ENCODE measurements around a stretch of chr20.

DNA sequence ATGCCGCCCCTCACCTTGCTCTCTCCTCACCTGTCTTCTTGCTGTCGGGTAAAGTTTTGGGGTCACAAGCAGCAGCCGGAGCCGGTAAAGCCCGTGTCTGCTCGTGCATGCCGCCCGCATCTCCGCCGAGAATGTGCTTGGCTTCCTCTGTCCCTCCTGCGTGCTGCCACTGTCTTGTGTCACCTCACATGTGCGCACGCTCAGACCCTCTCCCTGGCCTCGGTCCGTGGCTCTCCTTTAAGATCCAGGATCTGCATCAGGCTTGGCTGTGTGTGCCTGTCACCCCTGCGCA is 9.2 kb upstream of the COL20A1 start:
CAGE:
- cytosol, long polyA minus RNA, result no peak
- cytosol, long polyA plus RNA, result no peak
- long polyA plus RNA, result no peak
- nucleus, long polyA minus RNA, result no peak
- nucleus, long polyA plus RNA, result no peak

GRCh38 chr20:63284503-63285012 is 8.4 kb upstream of the COL20A1 start:
CAGE:
- cytosol, long polyA minus RNA, result no peak
- cytosol, long polyA plus RNA, result no peak
- long polyA plus RNA, result no peak
- nucleus, long polyA minus RNA, result no peak
- nucleus, long polyA plus RNA, result no peak

GRCh38 chr20:63448101-63448635 is 24.3 kb downstream of the KCNQ2 start:
CAGE:
- cytosol, long polyA minus RNA, result no peak
- cytosol, long polyA plus RNA, result no peak
- long polyA plus RNA, result no peak
- nucleus, long polyA minus RNA, result no peak
- nucleus, long polyA plus RNA, result no peak

DNA sequence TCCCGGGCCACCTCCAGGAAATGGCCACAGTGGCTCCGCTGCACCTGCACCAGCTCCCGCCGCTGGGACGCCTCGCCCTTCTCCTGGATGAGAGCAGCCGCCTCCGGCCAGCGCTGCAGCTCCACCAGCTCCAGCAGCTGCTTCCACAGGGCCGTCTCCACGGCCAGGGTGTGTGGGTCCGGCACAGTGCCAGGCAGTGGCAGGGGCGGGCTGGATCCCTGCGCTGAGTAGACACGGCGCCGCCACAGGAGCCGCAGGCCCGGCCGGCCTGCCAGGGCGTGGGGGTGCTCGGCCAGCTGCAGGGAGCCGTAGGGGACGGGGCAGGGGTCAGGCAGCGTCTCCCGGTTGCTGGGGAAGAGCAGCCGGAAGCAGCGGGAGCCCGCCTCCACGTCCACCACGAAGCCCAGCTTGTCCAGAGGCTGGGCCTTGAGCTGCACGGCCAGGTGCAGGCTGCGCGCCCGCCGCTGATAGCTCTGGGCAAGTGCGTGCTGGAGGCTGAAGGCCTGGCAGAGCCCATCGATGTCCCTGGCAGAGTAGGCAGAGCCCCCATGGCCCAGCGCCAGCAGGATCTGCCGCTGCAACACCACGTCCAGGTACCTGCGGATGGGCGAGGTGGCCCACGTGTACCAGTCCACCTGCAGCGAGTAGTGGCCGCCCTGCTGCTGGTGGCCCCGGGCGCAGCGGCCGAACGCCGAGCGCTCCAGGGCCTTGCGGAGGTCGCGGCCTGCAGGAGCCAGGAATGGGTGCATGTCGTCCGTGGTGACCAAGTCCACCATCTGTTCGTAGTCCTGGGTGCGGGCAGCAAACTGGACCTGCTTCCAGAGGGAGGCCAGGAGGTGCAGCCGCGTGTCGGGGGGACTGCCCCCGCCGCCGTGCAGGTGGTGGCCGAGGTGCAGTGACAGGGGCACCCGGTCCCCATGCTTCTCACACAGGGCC is 9.5 kb downstream of the FNDC11 start:
CAGE:
- cytosol, long polyA minus RNA, result no peak
- cytosol, long polyA plus RNA, result no peak
- long polyA plus RNA, result no peak
- nucleus, long polyA minus RNA, result no peak
- nucleus, long polyA plus RNA, result no peak

DNA sequence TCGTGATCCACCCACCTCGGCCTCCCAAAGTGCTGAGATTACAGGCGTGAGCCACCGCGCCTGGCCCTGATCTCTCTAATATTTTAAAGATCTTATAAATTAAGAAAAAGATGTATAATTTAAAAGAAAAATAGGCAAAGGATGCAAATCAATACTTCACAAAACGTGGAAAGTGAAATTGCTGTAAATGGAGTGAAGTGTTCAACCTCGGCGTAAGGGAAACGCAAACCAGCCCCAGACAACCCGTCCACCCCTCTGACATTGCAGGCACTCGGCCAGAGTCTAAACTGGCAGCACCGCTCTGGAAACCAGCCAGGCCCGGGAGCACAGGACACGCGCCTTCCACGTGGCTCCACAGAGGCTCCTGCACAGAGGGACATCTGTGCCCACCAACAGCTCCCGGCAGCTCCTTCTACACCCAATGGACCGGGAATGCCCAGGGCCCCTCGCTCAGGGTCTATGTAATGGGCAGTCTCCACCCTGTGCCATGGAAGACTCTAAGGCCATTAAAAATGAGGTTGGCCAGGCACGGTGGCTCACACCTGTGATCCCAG is 3.2 kb upstream of the HELZ2 start:
CAGE:
- cytosol, long polyA minus RNA, result no peak
- cytosol, long polyA plus RNA, result no peak
- long polyA plus RNA, result no peak
- nucleus, long polyA minus RNA, result no peak
- nucleus, long polyA plus RNA, result no peak

DNA sequence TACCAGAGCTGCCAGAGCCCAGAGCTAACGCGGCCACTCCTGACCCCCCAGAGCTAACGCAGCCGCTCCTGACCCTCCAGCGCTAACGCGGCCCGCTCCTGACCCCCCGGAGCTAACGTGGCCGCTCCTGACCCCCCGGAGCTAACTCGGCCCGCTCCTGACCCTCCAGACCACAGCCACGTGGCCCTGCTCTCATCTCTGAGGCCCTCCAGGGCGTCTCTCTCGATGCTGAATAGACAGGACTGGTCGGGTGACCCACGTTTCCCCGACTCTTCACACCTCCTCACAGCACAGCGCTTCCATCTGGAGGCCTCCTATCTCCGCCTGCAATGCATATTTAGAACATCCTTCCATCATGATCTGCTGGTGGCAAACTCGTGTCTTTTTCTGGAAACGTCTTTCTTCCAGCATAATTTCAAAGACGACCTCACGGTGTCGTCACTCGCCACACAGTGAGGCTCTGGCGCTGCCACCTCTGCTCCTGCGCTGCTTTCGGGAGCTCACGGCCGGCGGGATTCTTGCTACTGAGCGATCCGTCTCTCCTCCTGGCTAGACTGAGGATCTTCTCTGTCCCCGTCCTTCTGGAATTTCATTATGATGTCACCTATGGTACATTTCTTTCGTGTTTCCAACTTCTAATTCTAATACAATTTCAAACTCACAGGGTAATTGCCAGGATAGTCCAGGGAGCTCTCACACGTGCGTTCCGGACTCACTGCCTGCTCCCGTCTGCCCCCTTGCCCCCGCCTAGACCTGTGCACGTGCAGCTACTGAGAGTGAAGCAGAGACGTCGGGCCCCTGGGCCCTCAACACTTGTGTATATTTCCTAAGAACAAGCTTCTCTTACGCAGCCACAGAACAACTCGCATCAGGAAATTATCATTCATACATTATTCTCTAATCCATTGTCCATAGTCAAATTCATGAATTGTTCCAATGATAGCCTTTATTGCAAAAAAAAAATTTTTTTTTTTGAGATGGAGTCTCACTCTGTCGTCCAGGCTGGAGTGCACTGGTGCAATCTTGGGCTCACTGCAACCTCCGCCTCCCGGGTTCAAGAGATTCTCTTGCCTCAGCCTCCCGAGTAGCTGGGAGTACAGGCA is 25.4 kb upstream of the HELZ2 start:
CAGE:
- cytosol, long polyA minus RNA, result no peak
- cytosol, long polyA plus RNA, result no peak
- long polyA plus RNA, result no peak
- nucleus, long polyA minus RNA, result no peak
- nucleus, long polyA plus RNA, result no peak

DNA sequence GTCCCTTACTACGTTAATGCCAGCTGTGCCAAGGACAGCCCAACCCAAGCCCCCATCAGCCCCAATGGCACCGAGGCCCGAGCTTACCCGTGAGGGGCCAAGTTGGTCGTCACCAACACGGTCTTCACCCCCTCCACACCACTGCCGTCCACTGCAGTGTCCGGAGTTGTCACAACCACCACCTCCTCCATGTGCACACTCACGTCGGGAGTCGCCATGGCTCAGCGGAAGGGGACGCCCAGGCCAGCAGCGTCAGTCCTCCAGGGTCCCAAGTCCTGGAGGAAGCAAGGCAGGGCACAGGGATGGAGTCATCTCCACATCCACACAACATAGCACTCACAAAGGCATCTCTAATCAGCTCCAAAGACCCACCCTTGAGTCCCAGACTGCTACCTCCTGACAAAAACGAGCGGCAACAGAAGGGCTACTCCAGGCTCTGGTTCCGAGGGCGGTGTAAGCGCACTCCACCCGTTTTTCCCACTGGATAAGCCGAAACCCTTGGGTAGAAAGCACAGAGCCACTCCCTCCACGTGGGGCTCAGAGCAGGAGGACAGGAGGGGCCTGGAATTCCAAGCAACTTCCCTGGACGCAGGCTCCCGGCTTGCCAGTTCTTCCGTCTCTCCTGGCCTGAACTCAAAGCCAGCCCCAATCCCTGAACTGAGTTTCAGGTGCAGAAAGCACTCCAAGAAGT is 7.6 kb downstream of the GMEB2 start:
CAGE:
- cytosol, long polyA minus RNA, result no peak
- cytosol, long polyA plus RNA, result no peak
- long polyA plus RNA, result no peak
- nucleus, long polyA minus RNA, result no peak
- nucleus, long polyA plus RNA, result no peak

CAGE:
- cytosol, long polyA minus RNA, result no peak
- cytosol, long polyA plus RNA, result no peak
- long polyA plus RNA, result no peak
- nucleus, long polyA minus RNA, result no peak
- nucleus, long polyA plus RNA, result no peak
Measured at GRCh38 chr20:63627857-63629078, 1.4 kb upstream of the GMEB2 start.

CAGE:
- cytosol, long polyA minus RNA, result no peak
- cytosol, long polyA plus RNA, result no peak
- long polyA plus RNA, result no peak
- nucleus, long polyA minus RNA, result no peak
- nucleus, long polyA plus RNA, result no peak
Measured at GRCh38 chr20:63878762-63879306, 13.8 kb downstream of the TPD52L2 start.

GRCh38 chr20:63885375-63885959 is 9.5 kb upstream of the DNAJC5 start:
CAGE:
- cytosol, long polyA minus RNA, result no peak
- cytosol, long polyA plus RNA, result no peak
- long polyA plus RNA, result no peak
- nucleus, long polyA minus RNA, result no peak
- nucleus, long polyA plus RNA, result no peak

DNA sequence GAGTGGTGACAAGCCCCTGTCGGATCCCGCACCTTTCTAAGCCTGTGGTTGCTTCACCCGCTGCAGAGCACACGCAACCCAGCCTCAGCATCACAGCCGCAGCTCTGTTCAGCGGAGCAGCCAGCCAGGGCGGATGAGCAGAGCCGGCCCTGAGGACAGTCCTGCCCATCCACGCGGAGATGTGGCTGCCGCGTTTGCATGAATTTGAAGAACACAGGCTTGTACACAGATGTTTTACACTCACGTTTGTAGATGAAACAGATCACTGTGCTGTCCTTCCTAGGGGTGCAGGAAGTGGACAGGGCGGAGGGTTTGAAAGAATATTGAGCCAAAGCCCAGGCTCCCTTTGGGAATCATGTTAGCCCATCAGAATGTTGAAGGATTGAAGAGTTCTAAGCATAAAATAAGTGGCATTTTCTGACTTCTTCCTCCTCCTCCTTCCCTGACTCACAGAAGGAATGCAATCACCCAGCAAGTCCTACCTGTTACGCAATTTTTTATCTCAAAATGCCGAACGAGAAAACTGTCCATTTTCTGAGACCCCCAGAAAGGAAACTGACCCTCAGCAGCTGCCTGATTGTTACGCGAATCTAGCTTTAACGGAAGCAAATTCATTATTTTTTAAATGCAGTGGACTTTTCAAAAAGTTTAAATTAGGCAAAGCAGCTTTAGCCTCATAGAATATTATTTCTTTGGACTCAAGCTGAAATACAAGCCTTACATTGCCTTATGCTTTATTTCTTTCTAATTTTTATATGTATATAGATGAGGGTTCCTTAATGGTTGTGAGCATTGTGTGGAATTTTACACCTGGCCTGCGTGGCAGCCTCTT is 4.8 kb upstream of the DNAJC5 start:
CAGE:
- cytosol, long polyA minus RNA, result start-site peak on the minus strand centred at position 511 of the sequence, 63 bp wide, 11 reads
- cytosol, long polyA plus RNA, result no peak
- long polyA plus RNA, result no peak
- nucleus, long polyA minus RNA, result no peak
- nucleus, long polyA plus RNA, result no peak

DNA sequence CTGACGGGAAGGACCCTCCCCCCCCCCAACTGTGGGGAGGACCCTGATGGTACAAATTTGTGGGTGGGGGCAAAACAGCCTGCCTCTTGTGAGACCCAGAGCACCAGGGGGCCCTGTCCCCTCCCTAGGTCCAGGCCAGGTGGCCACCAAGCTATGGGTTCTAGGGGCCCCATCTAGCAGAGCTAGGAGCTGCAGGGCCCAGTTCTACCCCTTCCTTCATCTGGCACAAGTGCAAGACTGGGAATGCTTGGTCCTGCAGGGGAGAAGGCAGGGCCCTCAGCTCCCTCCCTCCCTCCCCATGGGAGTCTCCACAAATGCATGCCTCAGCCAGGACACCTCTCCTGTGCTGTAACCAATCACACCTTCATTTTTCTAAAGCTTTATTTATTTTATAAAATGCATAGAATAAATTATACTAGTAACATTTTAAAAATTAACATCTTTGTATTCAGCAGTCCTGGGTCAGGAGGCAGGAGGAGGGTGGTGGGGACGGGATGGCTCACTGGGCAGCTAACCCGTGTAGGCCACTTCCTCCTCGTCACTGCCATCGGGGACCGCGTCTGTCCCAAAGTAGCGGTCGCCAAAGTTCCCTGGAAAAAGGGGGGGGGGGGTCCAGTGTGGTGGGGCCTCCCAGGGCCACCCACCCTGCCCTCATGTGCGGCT is 16.6 kb downstream of the UCKL1 start:
CAGE:
- cytosol, long polyA minus RNA, result no peak
- cytosol, long polyA plus RNA, result no peak
- long polyA plus RNA, result no peak
- nucleus, long polyA minus RNA, result no peak
- nucleus, long polyA plus RNA, result no peak

CAGE:
- cytosol, long polyA minus RNA, result no peak
- cytosol, long polyA plus RNA, result no peak
- long polyA plus RNA, result no peak
- nucleus, long polyA minus RNA, result start-site peak on the plus strand at chr20:63945874-63945933, 9 reads
- nucleus, long polyA plus RNA, result no peak
Measured at GRCh38 chr20:63945650-63946894, 10.1 kb downstream of the UCKL1 start.

DNA sequence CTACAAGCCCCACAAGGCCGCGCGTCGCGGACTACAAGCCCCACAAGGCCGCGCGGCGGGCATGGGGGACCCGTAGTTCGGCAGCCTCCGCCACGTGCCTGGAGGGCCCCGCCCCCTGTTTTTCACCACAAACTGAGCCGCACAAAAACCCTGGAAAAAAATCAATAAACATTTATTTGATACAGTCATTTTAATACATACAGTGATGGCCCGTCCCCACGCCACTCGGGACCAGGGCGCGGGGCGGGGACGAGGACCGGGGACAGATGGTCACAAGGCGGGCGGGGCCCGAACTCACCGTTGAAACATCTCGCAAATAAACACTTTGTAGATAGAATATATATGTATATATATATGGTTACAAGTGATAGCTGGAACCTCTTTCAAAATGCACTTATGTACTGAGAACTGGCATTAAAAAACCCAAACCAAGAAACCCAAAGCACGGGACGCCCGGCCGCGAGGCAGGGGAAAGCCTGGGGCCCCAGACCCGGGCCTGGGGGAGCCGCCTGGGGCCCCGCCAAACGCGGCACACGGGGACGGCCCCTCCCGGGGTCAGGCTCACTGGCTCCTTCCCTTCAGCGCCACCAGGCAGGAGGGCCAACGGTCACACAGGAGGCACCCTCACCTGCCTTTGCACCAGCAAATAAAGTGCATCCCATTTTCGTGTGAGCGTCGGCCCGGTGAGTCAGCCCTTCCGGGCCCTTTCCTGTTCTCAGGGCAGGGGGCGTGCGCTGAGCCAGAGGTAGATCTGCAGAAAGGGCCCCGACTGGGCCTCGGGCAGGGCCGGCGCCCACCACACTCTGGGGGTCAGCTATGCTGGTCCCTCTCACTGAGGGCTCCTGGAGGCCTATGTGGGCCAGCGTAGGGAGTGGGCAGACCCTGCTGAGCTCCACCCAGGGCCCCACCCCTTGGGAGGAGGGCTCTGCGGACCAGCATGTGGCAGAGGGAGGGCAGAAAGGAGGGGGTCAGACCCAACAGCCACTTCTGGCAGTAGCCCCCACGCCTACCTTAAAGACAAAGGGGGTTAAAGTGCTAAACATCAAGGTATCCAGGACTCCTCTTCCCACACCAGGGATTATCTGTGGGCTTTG is 684 bp upstream of the UCKL1 start:
CAGE:
- cytosol, long polyA minus RNA, result no peak
- cytosol, long polyA plus RNA, result no peak
- long polyA plus RNA, result no peak
- nucleus, long polyA minus RNA, result no peak
- nucleus, long polyA plus RNA, result start-site peak on the minus strand centred at position 212 of the sequence, 58 bp wide, 40 and 25 reads in 2 replicates

DNA sequence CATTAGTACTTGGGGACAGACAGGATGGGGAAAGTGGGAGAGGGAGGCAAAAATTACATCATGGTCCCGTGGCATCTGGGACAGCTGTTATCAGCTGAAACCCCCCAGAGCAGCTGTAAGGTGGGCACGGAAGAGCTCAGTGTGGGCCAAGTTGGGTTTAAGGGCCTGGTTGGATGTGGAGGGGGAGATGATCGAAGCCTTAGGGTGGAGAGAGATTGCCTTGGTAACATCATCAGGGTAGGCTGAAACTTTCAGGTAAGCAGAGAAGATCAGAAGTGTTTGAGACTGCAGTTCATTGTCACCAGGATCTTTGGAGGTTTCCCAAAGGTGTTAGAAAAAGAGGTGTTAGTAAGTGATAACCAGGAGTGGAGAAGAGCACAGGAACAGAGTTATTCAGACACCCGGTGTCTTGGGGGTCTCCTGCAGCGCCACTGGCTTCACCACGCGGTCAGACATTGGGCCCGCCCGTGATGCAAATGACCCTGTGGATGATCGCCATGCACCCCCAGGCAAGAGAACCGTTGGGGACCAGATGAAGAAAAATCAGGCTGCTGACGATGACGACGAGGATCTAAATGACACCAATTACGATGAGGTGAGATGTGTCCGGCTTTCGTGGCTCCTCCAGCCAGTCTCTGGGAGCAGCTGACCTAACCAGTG is 1.8 kb downstream of the PRPF6 start:
CAGE:
- cytosol, long polyA minus RNA, result start-site peak on the plus strand centred at position 519 of the sequence, 15 bp wide, 18 reads
- cytosol, long polyA plus RNA, result no peak
- long polyA plus RNA, result no peak
- nucleus, long polyA minus RNA, result start-site peak on the plus strand centred at position 513 of the sequence, 127 bp wide, 34 reads
- nucleus, long polyA plus RNA, result no peak

CAGE:
- cytosol, long polyA minus RNA, result no peak
- cytosol, long polyA plus RNA, result no peak
- long polyA plus RNA, result no peak
- nucleus, long polyA minus RNA, result no peak
- nucleus, long polyA plus RNA, result no peak
Measured at GRCh38 chr20:64034959-64035702, 851 bp upstream of the C20orf204 start.

CAGE:
- cytosol, long polyA minus RNA, result no peak
- cytosol, long polyA plus RNA, result no peak
- long polyA plus RNA, result no peak
- nucleus, long polyA minus RNA, result no peak
- nucleus, long polyA plus RNA, result no peak
Measured at GRCh38 chr20:64041898-64043019, 6.3 kb downstream of the C20orf204 start.

CAGE:
- cytosol, long polyA minus RNA, result no peak
- cytosol, long polyA plus RNA, result no peak
- long polyA plus RNA, result no peak
- nucleus, long polyA minus RNA, result no peak
- nucleus, long polyA plus RNA, result no peak
Measured at GRCh38 chr20:64047259-64048442, 1.8 kb downstream of the SOX18 start.

DNA sequence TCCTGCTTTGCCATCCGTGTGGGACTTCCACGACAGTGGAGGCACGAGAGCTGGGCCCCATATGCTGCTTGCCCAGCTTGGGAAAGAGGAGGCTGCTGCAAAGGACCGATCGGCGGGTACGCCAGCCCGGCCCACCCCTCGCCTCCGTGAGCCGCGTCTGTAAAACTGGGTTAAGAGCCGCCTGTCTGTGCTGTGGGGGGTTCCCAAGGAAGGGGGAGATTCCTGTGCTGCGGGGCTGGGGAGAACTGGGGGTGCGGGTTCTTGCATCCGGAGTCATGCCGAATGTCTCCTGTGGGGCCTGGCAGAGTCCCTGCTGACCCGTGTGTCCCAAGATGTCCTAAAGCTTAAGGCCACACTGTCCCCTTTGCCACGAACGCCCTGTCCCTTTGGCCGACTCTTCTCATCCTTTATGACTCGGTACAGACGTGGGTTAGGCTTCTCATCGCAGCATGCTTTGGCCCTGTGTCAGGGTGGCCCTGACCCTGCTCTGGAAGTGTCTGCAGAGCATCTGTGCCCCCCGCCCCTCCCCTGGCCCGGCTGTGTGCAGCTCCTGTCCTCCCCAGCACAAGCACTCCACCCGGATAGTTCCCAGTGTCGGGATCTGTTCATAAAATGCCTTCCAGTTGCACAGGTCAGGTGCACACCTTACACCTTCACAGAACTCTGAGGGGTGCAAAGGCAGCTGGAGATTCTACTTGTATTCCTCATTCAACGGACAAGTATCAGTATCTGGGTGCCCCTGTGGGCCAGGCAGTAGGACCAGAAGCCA is 539 bp downstream of the OPRL1 start:
CAGE:
- cytosol, long polyA minus RNA, result no peak
- cytosol, long polyA plus RNA, result no peak
- long polyA plus RNA, result no peak
- nucleus, long polyA minus RNA, result no peak
- nucleus, long polyA plus RNA, result no peak

GRCh38 chr20:64082412-64082868 is 1.8 kb downstream of the LKAAEAR1 start:
CAGE:
- cytosol, long polyA minus RNA, result no peak
- cytosol, long polyA plus RNA, result no peak
- long polyA plus RNA, result no peak
- nucleus, long polyA minus RNA, result no peak
- nucleus, long polyA plus RNA, result no peak